Cerebellum (tissue), 5 donors: ENCODE data around the genes IFTAP, ALKBH3 and CD82.

- PRO-cap, 3 experiments, result no peak in any of the 3 experiments
- RAMPAGE, long total RNA, result no peak
Observed at GRCh38 chr11:36532821-36533507, 22.9 kb upstream of the TRAF6 start.

GRCh38 chr11:36594042-36595174 lies at the start of gene IFTAP:
IFTAP (plus strand) TSS chr11:36594502.
- PRO-cap, 3 experiments, result peak in 3 of 3 experiments; most common plus-strand start chr11:36594523 (in 3)
- RAMPAGE, long total RNA, result start-site peak on the plus strand at chr11:36594512-36594574, 1,475 and 692 reads in 2 replicates

DNA sequence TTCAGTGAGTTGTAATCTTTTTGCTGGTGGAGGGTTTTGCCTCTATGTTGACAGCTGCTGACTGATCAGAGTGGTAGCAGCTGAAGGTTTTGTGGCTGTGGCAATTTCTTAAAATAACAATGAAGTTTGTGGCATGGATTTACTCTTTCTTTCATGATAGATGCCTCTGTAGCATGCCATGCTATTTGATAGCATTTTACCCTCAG lies 1705.6 kb downstream of the LRRC4C start:
- PRO-cap, 3 experiments, result no peak in any of the 3 experiments
- RAMPAGE, long total RNA, result no peak

DNA sequence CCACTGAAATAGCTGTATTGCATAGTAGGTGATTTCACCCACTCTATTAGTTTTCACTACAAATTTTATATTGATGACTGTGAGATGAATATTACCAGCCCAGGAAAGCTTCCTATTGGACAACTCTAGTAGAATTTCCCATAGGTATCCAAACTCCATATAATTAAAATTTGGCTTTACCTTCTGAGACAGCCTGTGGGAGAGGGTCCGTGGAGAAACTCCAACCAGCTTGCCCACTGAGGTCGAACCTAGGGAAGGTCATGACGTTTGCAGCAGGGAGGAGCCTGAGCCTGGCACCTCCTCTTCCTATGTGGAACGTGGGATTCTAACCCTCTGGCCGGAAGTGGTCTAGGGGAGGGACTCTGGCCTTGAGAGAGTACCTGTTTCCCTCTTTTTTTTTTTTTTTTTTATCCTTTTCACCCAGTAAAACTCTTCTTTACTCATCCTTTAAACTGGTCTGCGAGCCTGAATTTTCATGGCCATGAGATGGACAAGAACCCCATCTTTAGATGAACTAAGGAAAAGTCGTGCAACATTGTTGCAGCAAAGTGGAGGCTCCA lies 1360.1 kb downstream of the LRRC4C start:
- PRO-cap, 3 experiments, result no peak in any of the 3 experiments
- RAMPAGE, long total RNA, result no peak

DNA sequence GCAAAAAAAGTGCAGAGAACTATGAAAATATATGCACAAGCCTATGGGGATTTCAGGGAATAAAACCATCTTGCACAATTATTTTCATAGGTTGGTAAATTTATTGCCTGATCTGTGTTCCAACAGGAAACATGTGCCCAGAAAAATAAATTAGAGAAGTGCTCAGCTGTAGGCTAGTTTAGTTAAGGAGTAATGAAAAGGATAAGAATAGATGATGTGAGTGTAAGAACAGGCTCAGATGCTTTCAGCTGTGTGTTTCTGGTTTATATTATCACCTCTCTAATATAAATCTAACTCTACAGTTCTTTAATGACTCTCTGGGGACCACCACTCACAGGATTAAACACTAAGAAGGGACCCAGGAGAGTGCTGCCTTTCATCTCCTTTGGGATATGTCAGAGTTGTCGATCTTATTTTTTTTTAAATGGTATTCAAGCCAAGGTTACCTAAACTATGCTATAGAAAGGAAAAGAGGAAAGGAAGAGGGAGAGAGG lies 1169.1 kb downstream of the LRRC4C start:
- PRO-cap, 3 experiments, result no peak in any of the 3 experiments
- RAMPAGE, long total RNA, result no peak

DNA sequence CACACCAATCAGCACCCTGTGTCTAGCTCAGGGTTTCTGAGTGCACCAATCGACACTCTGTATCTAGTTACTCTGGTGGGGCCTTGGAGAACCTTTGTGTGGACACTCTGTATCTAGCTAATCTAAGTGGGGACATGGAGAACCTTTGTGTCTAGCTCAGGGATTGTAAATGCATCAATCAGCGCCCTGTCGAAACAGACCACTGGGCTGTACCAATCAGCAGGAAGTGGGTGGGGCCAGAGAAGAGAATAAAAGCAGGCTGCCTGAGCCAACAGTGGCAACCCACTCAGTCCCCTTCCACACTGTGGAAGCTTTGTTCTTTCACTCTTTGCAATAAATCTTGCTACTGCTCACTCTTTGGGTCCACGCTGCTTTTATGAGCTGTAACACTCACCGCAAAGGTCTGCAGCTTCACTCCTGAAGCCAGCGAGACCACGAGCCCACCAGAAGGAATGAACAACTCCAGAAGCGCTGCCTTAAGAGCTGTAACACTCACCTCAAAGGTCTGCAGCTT lies 437.0 kb upstream of the API5 start:
- PRO-cap, 3 experiments, result no peak in any of the 3 experiments
- RAMPAGE, long total RNA, result no peak

DNA sequence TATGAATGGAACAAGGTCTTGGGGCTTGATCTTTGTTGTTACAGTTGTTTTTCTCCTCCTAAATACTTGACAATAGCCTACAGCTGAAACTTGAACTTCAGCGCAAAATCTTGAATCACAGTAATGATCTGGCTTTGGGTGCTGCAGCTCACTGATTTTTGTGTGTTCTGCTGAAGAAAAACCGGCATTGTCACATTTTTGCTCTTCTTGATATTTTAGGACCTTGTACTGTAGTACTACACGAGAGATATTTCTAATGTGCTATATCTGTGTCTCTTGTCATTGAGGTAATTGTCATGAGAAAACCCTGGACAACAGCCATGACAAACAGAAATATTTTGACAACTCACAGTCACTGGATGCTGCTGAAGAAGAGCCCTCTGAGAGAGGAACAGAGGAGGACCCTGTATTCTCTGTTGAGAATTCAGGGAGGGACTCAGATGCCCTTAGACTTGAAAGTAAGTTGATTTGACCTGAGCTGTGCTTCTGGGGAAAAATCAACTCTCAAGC lies 77.2 kb downstream of the TTC17 start:
- PRO-cap, 3 experiments, result no peak in any of the 3 experiments
- RAMPAGE, long total RNA, result no peak

- PRO-cap, 3 experiments, result peak in 1 of 3 experiments; most common plus-strand start chr11:43556754 (in 1); most common minus-strand start chr11:43556758 (in 1)
- RAMPAGE, long total RNA, result no peak
Observed at GRCh38 chr11:43556484-43557199, 123.9 kb upstream of the HSD17B12 start.

DNA sequence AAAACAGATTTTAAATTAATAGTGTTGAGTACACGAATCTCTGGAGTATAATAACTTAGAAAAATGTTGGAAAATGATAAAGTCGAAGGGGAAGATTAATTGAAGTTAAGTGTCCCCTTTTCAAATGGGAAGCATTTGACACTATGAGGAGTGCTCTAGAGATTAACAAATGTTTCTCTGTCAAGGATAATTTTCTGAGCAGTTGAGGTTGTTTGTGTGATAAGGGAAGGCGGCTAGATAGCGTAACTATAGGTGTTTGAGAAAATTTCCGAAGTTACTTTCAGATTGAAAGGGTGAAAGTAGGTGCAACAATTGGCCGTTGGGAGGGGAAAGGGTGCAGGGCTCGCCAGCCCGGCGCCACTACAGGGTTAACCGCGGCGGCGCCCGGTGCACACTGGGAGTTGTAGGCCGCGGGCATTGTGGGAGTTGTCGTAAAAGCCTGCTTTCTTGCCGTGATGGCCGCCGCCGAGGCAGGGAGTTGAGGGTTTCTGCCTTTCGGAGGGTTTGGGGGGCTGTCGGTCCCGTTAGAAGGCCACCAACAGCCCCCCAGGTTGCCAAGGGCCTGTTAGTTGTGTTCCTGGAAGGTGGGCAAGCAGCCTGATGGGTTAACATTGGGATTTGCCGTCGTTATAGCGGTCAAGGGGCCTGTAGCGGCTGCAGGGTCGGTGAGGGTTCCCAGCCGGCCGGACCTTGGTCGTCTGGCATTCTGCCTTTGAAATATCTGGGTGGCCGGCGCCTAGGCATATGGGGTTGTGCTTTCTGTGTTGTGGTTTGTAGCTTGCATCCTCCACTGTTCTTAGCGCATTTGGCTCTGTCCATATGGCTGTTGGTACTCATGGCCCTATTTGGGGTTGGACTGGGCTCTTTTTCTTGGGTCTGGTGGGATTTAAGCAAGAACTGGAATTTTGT lies 36.5 kb upstream of the HSD17B12 start:
- PRO-cap, 3 experiments, result peak in 3 of 3 experiments; most common plus-strand start position 444 of the sequence (in 2); most common minus-strand start position 370 of the sequence (in 3)
- RAMPAGE, long total RNA, result no peak

- PRO-cap, 3 experiments, result peak in 3 of 3 experiments; most common plus-strand start chr11:43880851 (in 2); most common minus-strand start chr11:43880665 (in 1)
- RAMPAGE, long total RNA, result no peak
Observed at GRCh38 chr11:43880386-43881323, at the start of gene ALKBH3. ALKBH3 (plus strand) TSS chr11:43880831.

- PRO-cap, 3 experiments, result no peak in any of the 3 experiments
- RAMPAGE, long total RNA, result no peak
Observed at GRCh38 chr11:43933524-43933780, 9.0 kb upstream of the C11orf96 start.

GRCh38 chr11:43942864-43943772 lies 681 bp downstream of the C11orf96 start:
- PRO-cap, 3 experiments, result peak in 2 of 3 experiments; most common plus-strand start chr11:43943541 (in 1); most common minus-strand start chr11:43943230 (in 2)
- RAMPAGE, long total RNA, result no peak

GRCh38 chr11:44077237-44077633 lies 11.2 kb downstream of the ACCS start:
- PRO-cap, 3 experiments, result no peak in any of the 3 experiments
- RAMPAGE, long total RNA, result no peak

DNA sequence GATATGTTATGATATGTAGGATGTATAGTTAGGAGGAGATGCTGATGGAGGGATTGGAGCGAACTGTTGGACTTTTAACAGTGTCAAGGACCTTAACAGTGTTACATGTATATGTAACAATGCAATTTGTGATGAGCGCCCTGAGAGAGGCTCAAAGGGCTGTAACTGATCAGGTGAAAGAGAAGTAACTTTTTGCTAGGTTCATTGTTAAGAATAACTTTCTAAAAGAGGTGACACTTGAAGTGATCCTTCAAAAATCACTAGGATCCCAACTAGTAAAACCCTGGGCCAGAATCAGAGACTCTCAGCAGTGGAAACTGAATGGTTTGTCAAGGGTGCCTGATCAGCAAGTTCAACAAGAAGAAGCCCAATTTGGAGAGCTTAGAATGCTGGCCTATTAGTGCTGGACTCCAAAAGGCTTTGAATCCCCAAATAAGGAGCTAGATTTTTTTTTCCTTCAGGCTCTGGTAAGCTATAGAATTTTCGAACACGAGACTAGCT lies 71.4 kb downstream of the ALX4 start:
- PRO-cap, 3 experiments, result no peak in any of the 3 experiments
- RAMPAGE, long total RNA, result no peak

GRCh38 chr11:44308958-44309569 lies 875 bp downstream of the ALX4 start:
- PRO-cap, 3 experiments, result no peak in any of the 3 experiments
- RAMPAGE, long total RNA, result no peak

- PRO-cap, 3 experiments, result peak in 3 of 3 experiments; most common plus-strand start chr11:44565638 (in 3)
- RAMPAGE, long total RNA, result no peak
Observed at GRCh38 chr11:44565421-44566232, at the start of gene CD82. CD82 (plus strand) TSS chr11:44565663.

GRCh38 chr11:44567566-44568360 lies 2.3 kb downstream of the CD82 start:
- PRO-cap, 3 experiments, result no peak in any of the 3 experiments
- RAMPAGE, long total RNA, result no peak

DNA sequence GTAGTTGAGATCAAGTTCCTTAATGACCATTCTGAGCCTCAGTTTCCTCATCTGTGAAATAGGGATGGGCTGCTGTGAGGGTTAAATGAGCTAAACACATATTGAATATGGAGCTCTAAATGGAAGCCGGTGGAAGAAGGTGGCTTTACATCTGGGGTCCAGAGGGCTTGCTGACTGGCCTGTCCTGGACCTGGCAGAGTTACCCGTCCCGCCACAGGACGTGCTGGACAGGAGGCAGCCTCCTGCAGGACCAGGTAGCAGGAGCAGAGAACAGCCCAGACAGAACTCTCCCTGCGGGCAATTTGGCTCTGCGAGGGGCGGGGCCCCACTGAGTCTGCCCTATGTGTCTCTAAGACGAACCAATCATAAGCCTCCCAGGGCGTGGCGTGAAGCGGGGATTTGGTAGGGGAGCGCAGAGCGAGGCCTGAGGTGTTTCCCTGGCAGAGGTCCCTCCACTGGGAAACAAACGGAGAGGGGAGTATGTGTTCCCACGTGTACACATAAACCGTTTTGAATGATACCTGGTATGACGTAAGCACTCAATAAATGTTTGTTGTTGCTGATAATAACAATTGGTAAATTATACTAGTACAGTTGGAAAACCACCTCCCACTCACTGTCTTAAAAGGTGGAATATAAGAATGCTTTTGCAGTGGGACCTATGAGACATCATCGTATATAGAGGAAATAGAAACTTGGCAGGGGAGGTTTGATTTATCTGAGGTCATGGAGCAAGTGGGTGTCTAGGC lies 7.4 kb downstream of the CD82 start:
- PRO-cap, 3 experiments, result no peak in any of the 3 experiments
- RAMPAGE, long total RNA, result no peak

DNA sequence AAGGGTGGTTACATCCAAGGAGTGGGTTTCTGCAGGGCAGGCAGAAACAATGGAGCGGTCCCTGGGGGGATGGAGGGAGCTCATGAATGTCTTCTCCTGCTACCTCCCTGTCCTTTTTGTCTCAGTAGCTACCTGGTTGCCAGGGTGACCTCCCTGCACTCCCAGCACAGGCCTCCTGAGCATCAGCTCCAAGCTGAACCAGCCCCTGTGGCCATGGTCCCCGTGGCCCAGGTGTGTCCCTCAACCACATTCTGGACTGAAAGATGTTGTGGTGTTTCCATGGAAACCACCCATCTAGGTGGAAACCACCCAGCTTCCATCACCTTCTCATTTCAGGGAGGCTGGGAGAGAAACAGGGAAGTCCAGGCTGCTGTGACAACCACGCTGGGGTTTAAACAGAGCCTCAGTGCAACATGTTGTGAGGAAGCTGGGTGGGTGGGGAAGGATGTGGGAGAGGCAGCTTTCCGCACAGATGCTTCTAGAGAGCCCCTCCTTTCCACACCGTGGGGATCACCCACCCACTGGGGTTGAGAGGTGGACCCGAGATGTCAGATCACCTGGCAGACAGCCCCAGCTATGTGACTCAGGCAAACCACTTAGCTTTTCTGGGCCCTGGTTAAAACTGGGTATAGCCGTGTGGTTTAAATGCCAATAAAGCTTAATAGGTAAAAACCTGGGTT lies 46.2 kb downstream of the CD82 start:
- PRO-cap, 3 experiments, result no peak in any of the 3 experiments
- RAMPAGE, long total RNA, result no peak

GRCh38 chr11:44760832-44761407 lies 34.2 kb downstream of the TSPAN18 start:
- PRO-cap, 3 experiments, result no peak in any of the 3 experiments
- RAMPAGE, long total RNA, result no peak